Keratinocyte (primary cell): ENCODE measurements around a stretch of chr14.

DNA sequence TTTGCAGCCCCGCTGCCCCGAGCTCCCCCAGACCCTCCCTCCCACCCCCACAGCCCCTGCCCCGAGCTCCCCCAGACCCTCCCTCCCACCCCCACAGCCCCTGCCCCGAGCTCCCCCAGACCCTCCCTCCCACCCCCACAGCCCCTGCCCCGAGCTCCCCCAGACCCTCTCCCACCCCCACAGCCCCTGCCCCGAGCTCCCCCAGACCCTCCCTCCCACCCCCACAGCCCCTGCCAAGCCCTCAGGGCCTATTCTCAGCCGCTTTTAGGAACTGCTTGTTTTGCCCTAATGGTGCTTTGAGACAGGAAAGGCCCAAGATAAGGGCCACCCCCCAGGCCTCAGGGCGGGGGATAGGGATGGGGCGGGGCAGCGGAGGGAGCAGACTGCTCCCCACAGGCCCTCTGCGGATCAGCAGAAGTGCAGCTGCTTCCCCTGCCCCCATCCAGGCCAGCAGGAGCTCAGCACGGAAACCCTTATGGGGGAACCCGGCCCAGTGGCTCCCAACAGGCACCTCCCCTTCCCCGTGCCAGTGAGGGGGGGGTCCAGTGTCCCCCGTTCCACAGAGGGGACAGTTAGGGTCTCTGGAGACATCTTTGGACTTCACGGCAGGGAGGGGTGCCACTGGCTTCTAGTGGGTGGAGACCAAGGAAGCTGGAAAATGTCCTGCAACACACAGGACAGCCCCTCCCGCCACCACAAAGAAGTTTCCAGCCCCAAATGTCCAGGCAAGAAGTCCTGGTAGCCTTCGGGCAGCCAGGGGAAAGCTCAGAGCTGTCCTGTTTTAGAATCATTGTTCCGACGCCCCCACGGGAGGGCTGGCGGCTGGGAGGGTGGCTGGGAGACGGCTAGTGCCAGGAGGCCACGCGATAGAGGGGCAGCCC, 10.2 kb upstream of the GPR132 start:
CAGE:
- cytosol, long polyA minus RNA, result no peak
- cytosol, long polyA plus RNA, result no peak
- long polyA plus RNA, result no peak
- nucleus, long polyA minus RNA, result no peak
- nucleus, long polyA plus RNA, result no peak

GRCh38 chr14:105170855-105171542, 2.4 kb upstream of the JAG2 start:
CAGE:
- cytosol, long polyA minus RNA, result no peak
- cytosol, long polyA plus RNA, result no peak
- long polyA plus RNA, result no peak
- nucleus, long polyA minus RNA, result no peak
- nucleus, long polyA plus RNA, result no peak

GRCh38 chr14:105202575-105203160, 21.6 kb upstream of the NUDT14 start:
CAGE:
- cytosol, long polyA minus RNA, result no peak
- cytosol, long polyA plus RNA, result no peak
- long polyA plus RNA, result no peak
- nucleus, long polyA minus RNA, result no peak
- nucleus, long polyA plus RNA, result no peak

GRCh38 chr14:105287559-105288179, 13.1 kb downstream of the BRF1 start:
CAGE:
- cytosol, long polyA minus RNA, result no peak
- cytosol, long polyA plus RNA, result no peak
- long polyA plus RNA, result no peak
- nucleus, long polyA minus RNA, result no peak
- nucleus, long polyA plus RNA, result no peak

DNA sequence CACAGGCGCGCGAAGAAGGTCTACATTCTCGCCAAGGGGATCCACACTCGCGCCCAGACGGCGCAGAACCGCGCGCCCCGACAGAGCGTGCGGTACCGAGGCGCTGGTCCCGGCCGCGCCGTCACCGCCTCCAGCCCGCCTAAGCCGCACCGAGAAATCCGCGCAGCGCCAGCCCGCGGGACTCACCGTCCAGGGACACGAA, 640 bp downstream of the BRF1 start:
CAGE:
- cytosol, long polyA minus RNA, result no peak
- cytosol, long polyA plus RNA, result no peak
- long polyA plus RNA, result no peak
- nucleus, long polyA minus RNA, result no peak
- nucleus, long polyA plus RNA, result no peak

GRCh38 chr14:105473590-105474437, 807 bp upstream of the CRIP2 start:
CAGE:
- cytosol, long polyA minus RNA, result no peak
- cytosol, long polyA plus RNA, result no peak
- long polyA plus RNA, result no peak
- nucleus, long polyA minus RNA, result no peak
- nucleus, long polyA plus RNA, result no peak

GRCh38 chr14:105484306-105485158, 2.2 kb upstream of the CRIP1 start:
CAGE:
- cytosol, long polyA minus RNA, result no peak
- cytosol, long polyA plus RNA, result no peak
- long polyA plus RNA, result no peak
- nucleus, long polyA minus RNA, result no peak
- nucleus, long polyA plus RNA, result no peak

DNA sequence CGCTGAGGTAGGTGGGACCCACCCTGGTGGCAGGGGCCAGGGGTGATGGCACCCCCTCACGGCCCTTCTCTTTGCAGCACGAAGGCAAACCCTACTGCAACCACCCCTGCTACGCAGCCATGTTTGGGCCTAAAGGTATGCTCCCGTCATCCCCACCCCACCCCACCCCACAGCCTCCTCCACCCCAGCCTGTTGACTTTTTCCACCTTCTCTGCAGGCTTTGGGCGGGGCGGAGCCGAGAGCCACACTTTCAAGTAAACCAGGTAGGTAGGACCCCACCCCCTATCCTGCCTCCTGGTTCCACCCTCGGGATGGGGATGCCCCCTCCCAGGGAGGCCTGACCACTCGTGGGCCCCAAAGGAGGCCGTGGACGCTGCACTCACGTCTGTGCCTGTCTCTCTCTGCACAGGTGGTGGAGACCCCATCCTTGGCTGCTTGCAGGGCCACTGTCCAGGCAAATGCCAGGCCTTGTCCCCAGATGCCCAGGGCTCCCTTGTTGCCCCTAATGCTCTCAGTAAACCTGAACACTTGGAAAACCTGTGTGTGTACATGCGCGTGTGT, 1.6 kb downstream of the CRIP1 start:
CAGE:
- cytosol, long polyA minus RNA, result no peak
- cytosol, long polyA plus RNA, result no peak
- long polyA plus RNA, result no peak
- nucleus, long polyA minus RNA, result no peak
- nucleus, long polyA plus RNA, result no peak

DNA sequence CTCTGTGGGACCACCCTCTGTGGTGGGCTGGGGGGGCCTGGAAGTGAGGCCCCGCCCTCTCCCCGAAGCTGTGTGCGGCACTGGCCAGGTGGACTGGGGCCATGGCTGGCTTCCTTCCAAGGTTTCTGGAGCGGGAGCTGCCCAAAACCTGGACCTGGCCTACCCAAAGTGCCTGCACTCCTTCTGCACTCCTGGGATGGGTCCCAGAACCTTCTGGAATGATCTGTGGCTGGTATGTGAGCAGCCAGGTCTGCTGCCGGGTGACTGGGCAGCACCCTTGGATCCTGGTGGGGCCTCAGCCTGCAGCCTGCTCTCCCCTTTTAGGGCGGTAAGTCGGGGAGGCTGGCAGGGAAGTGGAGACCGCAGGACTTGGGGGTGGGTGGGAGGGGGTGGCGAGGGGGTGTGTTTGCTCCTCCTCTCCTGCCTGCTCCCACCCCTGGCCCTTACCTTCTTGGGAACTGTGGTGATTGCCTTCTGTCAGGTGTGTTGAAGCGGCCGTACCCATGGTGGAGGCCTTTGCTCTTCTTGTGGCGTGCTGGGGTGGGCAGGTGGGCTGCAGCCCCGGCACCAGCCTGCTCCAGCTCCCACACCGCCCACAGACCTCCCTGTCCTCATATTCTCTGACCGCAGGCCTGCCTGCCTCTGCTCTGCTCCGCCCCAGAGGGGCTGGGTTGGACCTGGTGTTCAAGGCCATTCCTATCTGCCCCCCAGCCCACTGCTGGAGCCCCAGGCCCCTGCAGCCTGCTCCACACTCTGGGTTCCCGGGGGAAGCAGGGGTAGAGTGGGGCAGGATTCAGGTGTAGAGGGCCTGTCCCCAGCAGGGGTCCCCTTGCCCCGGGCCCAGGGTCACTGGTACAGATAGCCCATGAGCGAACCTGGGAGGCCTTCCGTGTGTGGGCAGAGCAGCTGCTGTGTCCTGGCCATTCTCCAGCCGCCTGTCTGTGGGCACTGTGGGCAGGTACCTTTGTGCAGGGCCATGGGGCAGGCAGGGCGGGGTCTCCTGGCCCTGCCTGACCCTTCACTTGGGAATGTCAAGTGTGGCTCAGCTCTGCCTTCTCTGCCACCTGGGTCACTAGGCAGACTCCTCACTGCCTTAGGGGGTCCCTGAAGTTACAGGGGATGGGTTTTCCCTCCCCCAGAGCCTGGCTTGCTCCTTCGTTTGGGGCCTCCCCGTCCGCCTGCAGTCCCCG, 5.1 kb downstream of the TEDC1 start:
CAGE:
- cytosol, long polyA minus RNA, result no peak
- cytosol, long polyA plus RNA, result no peak
- long polyA plus RNA, result no peak
- nucleus, long polyA minus RNA, result no peak
- nucleus, long polyA plus RNA, result no peak

CAGE:
- cytosol, long polyA minus RNA, result no peak
- cytosol, long polyA plus RNA, result no peak
- long polyA plus RNA, result no peak
- nucleus, long polyA minus RNA, result no peak
- nucleus, long polyA plus RNA, result no peak
Observed at GRCh38 chr14:105698849-105699651, 172.7 kb downstream of the TMEM121 start.

DNA sequence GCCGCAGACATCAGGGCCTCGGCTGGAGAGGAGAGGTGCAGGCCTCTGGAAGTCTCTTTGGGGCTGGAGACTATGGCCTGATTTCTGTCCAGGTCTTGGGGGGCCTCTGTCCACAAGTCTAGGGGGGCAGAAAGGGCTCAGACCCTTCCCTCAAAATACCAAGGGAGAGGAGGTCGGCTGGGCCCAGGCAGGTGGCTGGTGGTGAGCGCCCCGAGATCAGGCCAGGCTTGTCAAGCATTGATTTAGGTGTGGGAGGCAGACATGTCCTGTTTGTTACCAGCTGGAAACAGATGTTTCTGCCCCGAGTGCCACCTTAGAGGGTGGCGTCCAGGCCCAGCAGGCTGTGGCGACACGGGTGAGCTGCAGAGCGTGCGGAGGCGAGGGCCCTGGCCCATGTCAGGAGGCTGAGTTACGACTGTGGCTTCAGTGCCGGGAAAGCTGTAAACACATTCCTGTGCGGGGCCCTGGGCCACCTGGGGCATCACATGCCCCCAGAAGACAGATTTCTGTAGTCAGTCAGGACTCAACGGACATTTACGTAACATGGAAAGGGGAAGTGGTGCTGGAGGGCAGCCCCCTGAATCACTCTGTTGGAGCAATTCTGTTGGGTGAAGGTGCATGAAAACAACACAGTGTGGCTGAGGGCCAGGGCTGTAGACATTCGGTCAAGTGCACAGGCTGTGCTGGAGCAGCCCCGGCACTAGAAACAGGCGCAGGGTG, 291.5 kb downstream of the TMEM121 start:
CAGE:
- cytosol, long polyA minus RNA, result no peak
- cytosol, long polyA plus RNA, result no peak
- long polyA plus RNA, result no peak
- nucleus, long polyA minus RNA, result no peak
- nucleus, long polyA plus RNA, result no peak

CAGE:
- cytosol, long polyA minus RNA, result no peak
- cytosol, long polyA plus RNA, result no peak
- long polyA plus RNA, result no peak
- nucleus, long polyA minus RNA, result no peak
- nucleus, long polyA plus RNA, result no peak
Observed at GRCh38 chr14:105855322-105856460, 329.3 kb downstream of the TMEM121 start.

DNA sequence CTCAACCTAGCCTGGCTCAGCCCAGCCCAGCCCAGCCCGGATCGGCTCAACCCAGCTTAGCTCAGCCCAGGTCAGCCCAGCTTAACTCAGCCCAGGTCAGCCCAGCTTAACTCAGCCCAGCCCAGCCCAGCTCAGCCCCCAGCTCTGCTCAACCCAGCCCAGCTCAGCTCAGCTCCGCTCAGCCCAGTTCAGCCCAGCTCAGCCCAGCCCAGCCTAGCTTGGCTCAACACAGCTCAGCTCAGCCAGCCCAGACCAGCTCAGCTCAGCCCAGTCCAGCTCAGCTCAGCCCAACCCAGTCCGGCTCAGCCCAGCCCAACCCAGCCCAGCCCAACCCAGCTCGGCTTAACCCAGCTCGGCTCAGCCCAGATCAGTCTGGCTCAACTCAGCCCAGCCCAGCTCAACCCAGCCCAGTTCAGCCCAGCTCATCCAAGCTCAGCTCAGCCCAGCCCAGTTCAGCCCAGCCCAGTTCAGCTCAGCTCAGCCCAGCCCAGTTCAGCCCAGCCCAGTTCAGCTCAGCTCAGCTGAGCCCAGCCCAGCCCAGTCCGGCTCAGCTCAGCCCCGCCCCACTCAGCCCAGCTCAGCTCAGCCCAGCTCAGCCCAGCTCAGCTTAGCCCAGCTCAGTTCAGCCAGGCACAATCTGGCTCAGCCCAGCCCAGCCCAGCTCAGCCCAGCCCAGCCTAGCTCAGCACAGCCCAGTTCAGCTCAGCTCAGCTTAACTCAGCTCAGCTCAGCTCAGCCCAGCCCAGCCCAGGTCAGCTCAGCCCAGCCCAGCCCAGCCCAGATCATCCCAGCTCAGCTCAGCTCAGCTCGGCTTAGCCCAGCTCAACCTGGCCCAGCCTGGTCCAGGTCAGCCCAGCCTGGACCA, 331.7 kb downstream of the TMEM121 start:
CAGE:
- cytosol, long polyA minus RNA, result no peak
- cytosol, long polyA plus RNA, result no peak
- long polyA plus RNA, result no peak
- nucleus, long polyA minus RNA, result no peak
- nucleus, long polyA plus RNA, result no peak

DNA sequence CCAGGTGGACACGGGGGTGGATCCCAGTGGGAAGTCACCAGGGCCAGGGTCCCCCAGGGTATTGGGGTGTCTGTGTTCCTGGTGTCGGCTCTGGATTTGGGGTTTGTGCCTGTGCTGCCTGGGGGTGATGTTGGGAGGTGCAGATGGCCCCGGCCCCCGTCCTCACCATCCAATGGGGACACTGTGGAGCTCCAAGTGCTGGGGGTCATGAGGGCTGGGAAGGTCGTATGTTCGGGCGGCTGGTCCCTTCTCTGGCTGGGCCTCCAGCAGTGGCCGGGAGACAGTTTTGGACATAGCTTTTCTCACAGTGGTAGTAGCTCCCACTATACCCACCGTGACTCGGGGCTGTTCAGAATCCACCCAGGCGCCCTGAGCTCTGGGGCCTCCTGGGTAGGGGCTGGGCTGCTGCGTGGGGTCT, 354.4 kb downstream of the TMEM121 start:
CAGE:
- cytosol, long polyA minus RNA, result no peak
- cytosol, long polyA plus RNA, result no peak
- long polyA plus RNA, result no peak
- nucleus, long polyA minus RNA, result no peak
- nucleus, long polyA plus RNA, result no peak

GRCh38 chr14:105900457-105900963, 374.1 kb downstream of the TMEM121 start:
CAGE:
- cytosol, long polyA minus RNA, result no peak
- cytosol, long polyA plus RNA, result no peak
- long polyA plus RNA, result no peak
- nucleus, long polyA minus RNA, result no peak
- nucleus, long polyA plus RNA, result no peak

CAGE:
- cytosol, long polyA minus RNA, result no peak
- cytosol, long polyA plus RNA, result no peak
- long polyA plus RNA, result no peak
- nucleus, long polyA minus RNA, result no peak
- nucleus, long polyA plus RNA, result no peak
Observed at GRCh38 chr14:105908438-105909073, 382.2 kb downstream of the TMEM121 start.

DNA sequence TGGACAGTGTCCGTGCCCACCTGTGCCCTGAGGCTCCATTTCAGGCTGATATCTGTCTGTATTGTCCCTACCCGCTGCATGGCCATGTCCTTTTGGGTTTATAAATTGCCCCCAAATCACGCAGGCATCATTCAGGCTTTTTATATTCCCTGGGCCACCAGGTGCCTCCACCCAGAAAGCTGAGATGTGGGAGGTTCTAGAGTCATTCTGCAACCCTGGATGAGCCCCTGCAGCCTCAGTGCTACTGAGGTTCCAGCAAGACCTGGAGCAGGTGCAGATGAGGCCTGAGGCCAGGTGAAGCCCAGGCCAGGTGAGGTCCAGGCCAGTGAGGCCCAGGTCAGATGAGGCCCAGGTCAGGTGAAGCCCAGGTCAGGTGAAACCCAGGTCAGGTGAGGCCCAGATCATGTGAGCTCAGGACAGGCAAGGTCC, 388.2 kb downstream of the TMEM121 start:
CAGE:
- cytosol, long polyA minus RNA, result no peak
- cytosol, long polyA plus RNA, result no peak
- long polyA plus RNA, result no peak
- nucleus, long polyA minus RNA, result no peak
- nucleus, long polyA plus RNA, result no peak

DNA sequence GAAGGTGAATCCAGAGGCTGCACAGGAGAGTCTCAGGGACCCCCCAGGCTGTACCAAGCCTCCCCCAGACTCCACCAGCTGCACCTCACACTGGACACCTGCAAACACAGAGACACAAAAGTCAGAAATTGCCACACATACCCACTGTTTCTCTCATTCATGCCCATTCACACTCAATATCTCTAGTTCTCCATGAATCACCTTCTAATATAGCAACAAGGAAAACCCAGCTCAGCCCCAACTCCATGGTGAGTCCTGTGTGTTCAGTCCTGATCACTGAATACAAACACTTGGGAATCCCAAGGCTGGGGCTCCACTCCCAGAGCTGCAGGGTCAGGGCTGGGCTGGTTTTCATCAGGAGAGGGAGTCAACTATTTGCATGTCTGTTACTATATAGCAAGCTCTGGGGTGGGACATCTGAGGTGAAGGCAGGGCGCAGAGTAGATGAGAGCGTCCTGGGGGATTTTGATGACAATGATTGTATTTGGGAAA, 603.4 kb downstream of the TMEM121 start:
CAGE:
- cytosol, long polyA minus RNA, result no peak
- cytosol, long polyA plus RNA, result no peak
- long polyA plus RNA, result no peak
- nucleus, long polyA minus RNA, result no peak
- nucleus, long polyA plus RNA, result no peak

DNA sequence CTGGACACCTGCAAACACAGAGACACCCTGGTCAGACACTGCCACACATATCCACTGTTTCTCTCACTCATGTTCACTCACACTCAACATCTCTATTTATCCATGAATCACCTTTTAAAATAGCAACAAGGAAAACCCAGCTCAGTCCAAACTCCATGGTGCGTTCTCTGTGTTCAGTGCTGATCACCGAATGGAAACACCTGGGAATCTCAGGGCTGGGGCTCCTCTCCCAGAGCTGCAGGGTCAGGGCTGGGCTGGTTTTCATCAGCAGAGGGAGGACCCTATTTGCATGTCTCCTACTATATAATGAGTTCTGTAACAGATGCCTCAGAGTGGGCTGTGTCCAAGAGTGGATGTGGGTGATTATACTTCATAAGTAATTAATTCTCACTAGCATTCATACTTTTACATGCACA, 944.2 kb downstream of the TMEM121 start:
CAGE:
- cytosol, long polyA minus RNA, result no peak
- cytosol, long polyA plus RNA, result no peak
- long polyA plus RNA, result no peak
- nucleus, long polyA minus RNA, result no peak
- nucleus, long polyA plus RNA, result no peak

GRCh38 chr14:106846660-106846859, 1320.2 kb downstream of the TMEM121 start:
CAGE:
- cytosol, long polyA minus RNA, result no peak
- cytosol, long polyA plus RNA, result no peak
- long polyA plus RNA, result no peak
- nucleus, long polyA minus RNA, result no peak
- nucleus, long polyA plus RNA, result no peak